Parietal lobe (tissue), 2 donors: ENCODE measurements around a stretch of chr5.

DNA sequence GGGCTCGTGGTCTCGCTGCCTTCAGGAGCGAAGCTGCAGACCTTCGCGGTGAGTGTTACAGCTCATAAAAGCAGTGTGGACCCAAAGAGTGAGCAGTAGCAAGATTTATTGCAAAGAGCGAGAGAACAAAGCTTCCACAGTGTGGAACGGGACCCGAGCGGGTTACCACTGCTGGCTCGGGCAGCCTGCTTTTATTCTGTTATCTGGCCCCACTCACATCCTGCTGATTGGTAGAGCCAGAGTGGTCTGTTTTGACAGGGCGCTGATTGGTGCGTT is 49.0 kb upstream of the COX7C start:
- RAMPAGE, long total RNA, result no peak

- RAMPAGE, long total RNA, result no peak
Measured at GRCh38 chr5:87020081-87020532, 247.6 kb upstream of the RASA1 start.

GRCh38 chr5:87121205-87121954 is 146.3 kb upstream of the RASA1 start:
- RAMPAGE, long total RNA, result no peak

DNA sequence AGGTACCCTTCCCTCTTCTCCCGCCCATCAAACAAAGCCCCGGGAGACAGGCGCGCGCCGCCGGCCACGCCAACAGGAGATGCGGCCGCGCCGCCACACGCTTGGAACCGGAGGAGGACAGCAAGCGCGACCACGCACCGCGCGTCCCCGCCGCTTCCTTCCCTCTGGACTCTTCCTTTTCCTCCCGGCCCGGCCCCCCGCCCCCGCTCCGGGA is 203 bp upstream of the RASA1 start:
- RAMPAGE, long total RNA, result no peak

GRCh38 chr5:87352566-87353363 is 60.0 kb downstream of the CCNH start:
- RAMPAGE, long total RNA, result no peak

DNA sequence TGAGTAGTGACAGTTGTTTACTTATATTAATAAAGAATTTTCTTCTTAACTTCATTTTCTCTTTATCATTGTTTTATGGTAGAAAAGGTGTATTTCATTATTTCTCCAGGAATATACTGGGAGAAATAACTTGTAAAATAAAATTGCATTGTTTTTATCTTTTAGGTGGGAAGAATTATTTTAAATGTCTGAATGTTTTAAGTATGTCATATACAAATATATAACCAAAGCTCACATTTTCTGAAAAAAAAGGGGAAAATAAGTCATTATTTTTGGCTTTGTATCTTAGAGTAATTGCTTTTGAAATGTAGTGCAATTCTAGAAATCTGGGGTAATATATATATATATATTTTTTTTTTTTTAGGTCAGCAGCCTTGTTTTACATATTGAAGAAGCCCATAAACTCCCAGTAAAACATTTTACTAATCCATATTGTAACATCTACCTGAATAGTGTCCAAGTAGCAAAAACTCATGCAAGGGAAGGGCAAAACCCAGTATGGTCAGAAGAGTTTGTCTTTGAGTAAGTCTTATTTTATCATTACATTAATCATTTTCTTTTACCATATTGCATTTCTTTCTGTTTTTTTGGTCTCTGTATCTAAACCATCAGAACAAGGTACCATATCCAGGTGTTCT is 38.8 kb downstream of the CCNH start:
- RAMPAGE, long total RNA, result no peak

DNA sequence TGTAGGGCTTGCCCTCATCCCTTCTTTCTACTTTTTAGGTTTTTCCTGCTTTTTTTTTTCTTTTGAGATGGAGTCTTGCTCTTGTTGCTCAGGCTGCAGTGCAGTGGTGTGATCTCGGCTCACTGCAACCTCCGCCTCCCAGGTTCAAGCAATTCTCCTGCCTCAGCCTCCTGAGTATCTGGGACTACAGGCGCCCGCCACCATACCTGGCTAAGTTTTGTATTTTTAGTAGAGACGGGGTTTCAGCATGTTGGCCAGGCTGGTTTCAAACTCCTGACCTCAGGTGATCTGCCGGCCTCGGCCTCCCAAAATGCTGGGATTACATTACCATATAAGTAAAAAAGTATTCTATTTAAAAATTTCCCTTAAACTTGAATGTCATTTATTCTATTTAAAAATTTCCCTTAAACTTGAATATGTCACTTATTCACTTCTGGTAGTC is 37.5 kb downstream of the CCNH start:
- RAMPAGE, long total RNA, result no peak

GRCh38 chr5:87389387-87390558 is 23.0 kb downstream of the CCNH start:
- RAMPAGE, long total RNA, result no peak

GRCh38 chr5:87406124-87406634 is 6.6 kb downstream of the CCNH start:
- RAMPAGE, long total RNA, result no peak

- RAMPAGE, long total RNA, result no peak
Measured at GRCh38 chr5:87406635-87407282, 6.0 kb downstream of the CCNH start.

- RAMPAGE, long total RNA, result no peak
Measured at GRCh38 chr5:87411452-87411754, 1.3 kb downstream of the CCNH start.

- RAMPAGE, long total RNA, result no peak
Measured at GRCh38 chr5:87770391-87771144, 357.8 kb upstream of the CCNH start.

DNA sequence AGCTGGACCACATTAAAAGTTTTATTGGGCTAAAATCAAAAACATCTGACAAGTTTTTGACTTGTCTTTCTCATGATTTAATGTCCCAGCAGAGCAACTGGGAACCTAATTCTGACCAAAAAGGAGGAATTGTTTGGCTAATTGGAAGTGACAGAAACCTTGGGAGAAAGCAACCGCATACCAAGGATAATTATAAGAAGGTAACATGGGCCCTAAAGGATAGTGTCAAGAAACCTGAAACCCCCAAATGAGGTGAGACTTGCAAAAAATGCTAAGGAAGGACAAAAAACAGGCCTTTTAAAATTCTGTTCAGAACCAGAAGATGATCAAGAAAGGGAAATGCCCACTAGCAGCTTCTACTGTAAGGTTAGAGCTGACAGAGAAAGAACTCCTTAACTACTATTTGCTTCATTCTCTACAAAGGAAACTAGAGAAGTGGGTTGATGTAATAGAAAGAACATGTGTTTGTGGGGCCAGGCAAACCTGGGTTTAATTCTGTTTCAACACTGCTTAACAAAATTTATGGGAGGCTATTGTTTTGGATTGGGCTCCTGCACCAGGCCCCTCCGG is 17.1 kb upstream of the TMEM161B start:
- RAMPAGE, long total RNA, result no peak

DNA sequence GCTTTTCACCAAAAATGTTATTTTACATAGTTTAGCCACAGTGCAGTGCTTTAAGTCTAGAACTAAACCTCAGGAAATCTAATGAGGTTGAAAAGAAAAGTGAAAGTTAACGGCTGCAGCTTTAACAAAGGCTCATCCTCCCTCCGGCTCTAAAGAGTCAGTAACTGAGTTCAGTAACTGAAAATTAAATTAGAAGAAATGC is 233.7 kb upstream of the TMEM161B start:
- RAMPAGE, long total RNA, result no peak

GRCh38 chr5:89396576-89397230 is 513.7 kb upstream of the MEF2C start:
- RAMPAGE, long total RNA, result no peak

DNA sequence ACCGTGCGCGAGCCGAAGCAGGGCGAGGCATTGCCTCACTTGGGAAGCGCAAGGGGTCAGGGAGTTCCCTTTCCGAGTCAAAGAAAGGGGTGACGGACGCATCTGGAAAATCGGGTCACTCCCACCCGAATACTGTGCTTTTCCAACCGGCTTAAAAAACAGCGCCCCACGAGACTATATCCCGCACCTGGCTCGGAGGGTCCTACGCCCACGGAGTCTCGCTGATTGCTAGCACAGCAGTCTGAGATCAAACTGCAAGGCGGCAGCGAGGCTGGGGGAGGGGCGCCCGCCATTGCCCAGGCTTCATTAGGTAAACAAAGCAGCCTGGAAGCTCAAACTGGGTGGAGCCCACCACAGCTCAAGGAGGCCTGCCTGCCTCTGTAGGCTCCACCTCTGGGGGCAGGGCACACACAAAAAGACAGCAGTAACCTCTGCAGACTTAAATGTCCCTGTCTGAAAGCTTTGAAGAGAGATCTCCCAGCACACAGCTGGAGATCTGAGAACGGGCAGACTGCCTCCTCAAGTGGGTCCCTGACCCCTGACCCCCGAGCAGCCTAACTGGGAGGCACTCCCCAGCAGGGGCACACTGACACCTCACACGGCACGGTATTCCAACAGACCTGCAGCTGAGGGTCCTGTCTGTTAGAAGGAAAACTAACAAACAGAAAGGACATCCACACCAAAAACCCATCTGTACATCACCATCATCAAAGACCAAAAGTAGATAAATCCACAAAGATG is 336.0 kb downstream of the CETN3 start:
- RAMPAGE, long total RNA, result no peak

DNA sequence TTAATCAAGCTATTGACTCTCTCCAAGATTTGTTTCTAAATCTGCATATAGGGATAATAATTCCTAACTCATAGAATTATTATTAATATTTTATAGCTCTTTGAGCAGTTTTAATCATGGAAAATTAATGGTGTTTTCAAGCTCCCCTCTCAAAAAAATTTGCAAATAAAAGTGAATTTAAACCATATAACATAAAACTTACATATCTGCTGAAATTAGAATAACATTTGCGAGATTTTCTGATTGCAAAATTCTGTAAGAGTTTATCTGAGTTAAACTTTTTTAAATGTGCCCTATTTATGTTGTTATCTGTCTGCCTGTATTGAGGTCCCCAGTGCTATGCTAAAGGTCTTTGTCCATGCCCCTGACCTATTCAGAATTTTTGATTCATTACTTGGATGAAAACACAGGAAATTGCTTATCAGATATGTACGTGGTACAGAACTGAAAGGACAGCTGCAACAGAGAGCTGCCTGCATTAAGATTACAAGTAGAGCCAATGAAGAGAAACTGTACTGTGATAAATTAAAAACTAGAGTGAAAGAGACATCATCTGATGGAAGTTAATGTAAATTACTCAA is 408.7 kb downstream of the ADGRV1 start:
- RAMPAGE, long total RNA, result no peak

- RAMPAGE, long total RNA, result no peak
Measured at GRCh38 chr5:91101764-91102495, 281.2 kb downstream of the ARRDC3 start.

DNA sequence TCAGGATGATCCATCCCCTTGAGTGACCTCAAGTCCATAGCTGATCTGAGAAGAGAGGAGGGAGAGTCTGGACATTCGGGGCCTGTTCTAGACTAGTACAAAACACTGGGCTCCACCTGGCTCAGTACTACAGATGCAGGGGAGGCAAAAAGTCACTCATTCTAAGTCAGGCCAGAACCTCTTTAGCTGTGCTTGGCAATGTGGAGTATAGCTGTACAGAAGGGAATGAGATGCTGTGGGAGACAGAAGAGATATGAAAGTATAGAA is 262.6 kb downstream of the ARRDC3 start:
- RAMPAGE, long total RNA, result no peak

- RAMPAGE, long total RNA, result no peak
Measured at GRCh38 chr5:91189836-91190345, 193.2 kb downstream of the ARRDC3 start.